ENCODE results near the genes CTTNBP2NL and WNT2B.

DNA sequence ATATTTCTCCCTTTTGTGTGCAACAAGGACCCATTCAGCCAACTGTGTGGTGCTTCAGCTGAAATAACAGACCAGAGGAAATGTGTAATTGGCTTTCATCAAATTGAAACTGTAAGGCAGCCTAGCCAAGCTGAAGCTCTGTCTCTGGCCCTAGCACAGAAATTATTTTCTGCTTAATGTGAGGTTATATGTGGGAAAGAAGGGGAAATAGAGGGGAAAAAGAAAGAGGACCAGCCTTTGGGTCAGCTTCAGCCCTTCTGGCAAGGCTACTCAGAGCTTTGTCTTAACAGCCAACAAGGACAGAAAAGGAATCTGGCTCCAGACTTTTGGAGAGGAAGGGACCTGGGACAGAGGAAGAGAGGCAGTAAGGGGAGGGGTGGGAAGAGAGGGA lies 7.4 kb upstream of the CTTNBP2NL start:
- PRO-cap: no peak
- RAMPAGE, long total RNA: no peak

- PRO-cap: bidirectional peak, plus-strand start at chr1:112396214, minus-strand start at chr1:112396021
- RAMPAGE, long total RNA: start-site peak on the plus strand at chr1:112396200-112396257, 21 and 6 reads in 2 replicates
These were observed at the start of gene CTTNBP2NL for GRCh38 chr1:112395757-112396757. TSS of gene CTTNBP2NL (plus strand) at chr1:112396214.

DNA sequence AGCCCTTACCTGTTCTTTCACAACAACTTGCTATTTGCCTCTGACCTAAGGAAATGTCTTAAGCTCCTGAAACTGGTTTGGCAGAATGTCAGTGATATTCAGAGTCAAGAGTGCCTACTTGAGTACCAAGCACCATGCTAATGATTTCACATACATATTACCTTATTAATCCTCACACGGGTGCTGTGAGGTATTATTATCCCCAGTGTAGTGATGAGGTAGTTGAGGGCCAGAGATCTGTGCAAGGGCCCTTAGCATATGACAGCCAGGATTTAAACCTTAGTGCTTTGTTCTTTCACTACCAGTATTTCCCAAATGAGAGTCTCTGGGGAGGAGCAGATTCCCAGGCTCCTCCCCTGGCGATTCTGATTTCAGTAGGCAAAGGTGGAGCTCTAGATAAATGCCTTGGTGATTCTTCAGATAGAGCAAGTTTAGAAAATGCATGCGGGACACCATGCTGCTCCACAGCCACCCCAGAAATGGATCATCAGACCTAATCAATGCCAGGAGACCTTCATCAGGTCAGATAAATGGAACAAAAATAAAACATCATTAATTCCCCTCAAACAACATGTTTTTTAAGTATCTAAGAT lies 47.4 kb upstream of the WNT2B start:
- PRO-cap: no peak
- RAMPAGE, long total RNA: no peak

DNA sequence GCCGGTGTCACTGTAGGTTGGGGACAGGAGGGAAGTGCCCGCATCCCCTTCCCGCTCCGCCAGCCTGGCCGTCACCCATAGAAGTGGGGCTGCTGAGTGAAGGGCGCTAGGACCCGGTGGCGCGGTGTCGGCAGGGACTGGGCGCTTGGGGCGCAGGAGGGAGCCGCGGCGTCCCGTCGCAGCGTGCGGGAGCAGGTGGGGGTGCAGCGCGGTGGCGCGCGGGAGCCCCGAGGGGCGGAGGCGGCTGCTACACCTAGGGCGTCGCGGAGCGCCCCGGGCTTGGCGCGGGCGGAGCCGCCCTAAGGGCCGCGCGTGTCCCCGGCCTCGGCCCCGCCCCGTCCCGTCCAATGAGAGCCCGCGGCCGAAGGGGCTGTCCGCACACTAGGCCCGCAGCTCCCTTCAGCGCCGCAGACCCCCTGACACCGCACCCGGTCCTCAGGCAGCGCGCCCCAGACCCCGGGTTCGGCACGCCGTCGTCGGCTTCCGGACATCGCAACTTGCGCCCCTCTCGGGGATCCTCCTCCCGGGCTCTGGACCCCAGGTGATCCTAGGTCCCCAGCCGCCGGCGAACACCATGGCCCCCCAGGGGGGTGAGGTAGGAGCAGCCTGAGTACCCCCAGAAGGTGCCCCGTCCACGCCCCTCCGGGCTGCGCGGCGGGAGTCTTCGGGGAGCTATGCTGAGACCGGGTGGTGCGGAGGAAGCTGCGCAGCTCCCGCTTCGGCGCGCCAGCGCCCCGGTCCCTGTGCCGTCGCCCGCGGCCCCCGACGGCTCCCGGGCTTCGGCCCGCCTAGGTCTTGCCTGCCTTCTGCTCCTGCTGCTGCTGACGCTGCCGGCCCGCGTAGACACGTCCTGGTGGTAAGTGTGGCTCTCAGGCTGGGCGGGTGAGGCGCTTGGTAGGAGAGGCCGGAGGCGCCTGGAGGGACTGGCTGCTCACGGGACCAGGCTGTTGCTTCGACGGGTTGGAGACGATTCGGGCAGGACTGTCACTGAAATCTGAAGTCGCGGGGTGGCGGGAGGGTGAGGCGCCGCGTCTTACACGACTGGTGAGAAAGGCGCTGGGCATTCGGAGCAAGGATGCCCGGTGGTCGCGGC lies at the start of gene WNT2B:
Gene WNT2B (plus strand): TSS at position 377 of the 1,093 bp plus-strand sequence.
- PRO-cap: bidirectional peak, plus-strand start at position 133 of the sequence, minus-strand start at position 85 of the sequence
- RAMPAGE, long total RNA: no peak

DNA sequence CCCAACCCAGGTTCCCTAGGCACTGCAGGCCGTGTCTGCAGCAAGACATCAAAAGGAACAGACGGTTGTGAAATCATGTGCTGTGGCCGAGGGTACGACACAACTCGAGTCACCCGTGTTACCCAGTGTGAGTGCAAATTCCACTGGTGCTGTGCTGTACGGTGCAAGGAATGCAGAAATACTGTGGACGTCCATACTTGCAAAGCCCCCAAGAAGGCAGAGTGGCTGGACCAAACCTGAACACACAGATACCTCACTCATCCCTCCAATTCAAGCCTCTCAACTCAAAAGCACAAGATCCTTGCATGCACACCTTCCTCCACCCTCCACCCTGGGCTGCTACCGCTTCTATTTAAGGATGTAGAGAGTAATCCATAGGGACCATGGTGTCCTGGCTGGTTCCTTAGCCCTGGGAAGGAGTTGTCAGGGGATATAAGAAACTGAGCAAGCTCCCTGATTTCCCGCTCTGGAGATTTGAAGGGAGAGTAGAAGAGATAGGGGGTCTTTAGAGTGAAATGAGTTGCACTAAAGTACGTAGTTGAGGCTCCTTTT lies 11.6 kb downstream of the WNT2B start:
- PRO-cap: no peak
- RAMPAGE, long total RNA: no peak

DNA sequence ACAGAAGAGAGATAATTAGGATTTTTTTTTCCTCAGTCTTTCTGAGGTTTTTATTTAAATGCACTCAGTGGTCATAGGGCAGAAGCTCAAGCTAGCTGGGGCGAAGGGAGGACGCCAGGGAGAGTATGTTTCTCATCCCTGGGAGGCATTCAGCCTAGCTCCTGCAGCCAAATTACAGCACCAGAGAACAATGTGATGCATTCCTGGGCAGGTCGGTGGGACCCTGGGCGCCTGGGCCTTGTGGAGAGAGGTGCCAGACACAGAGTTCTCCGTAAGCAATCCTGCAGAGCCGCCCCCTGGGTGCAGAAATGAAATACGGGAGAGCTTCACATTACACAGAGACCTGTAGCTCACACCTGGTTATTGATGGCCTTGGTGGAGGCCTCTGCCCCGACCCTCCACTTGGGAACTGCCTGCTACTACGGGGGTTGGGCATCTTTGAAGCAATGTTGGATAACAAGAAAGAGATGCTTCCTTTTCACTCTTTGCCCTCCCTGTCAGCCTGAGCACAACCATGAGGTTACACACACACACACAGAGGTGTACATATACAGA lies 15.5 kb downstream of the WNT2B start:
- PRO-cap: no peak
- RAMPAGE, long total RNA: no peak

DNA sequence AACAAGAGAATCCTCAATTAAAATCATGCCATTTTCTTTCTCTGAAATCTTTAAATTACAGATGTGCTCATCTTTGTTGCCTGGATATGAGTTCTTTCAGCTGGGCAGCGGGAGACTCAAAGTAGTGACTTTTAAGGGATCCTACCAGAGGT lies 640 bp downstream of the ST7L start:
- PRO-cap: no peak
- RAMPAGE, long total RNA: no peak

- PRO-cap: no peak
- RAMPAGE, long total RNA: no peak
These were observed 5.4 kb downstream of the CAPZA1 start for GRCh38 chr1:112624650-112625781.

- PRO-cap: no peak
- RAMPAGE, long total RNA: no peak
These were observed 1.0 kb downstream of the RHOC start for GRCh38 chr1:112705757-112706451.

DNA sequence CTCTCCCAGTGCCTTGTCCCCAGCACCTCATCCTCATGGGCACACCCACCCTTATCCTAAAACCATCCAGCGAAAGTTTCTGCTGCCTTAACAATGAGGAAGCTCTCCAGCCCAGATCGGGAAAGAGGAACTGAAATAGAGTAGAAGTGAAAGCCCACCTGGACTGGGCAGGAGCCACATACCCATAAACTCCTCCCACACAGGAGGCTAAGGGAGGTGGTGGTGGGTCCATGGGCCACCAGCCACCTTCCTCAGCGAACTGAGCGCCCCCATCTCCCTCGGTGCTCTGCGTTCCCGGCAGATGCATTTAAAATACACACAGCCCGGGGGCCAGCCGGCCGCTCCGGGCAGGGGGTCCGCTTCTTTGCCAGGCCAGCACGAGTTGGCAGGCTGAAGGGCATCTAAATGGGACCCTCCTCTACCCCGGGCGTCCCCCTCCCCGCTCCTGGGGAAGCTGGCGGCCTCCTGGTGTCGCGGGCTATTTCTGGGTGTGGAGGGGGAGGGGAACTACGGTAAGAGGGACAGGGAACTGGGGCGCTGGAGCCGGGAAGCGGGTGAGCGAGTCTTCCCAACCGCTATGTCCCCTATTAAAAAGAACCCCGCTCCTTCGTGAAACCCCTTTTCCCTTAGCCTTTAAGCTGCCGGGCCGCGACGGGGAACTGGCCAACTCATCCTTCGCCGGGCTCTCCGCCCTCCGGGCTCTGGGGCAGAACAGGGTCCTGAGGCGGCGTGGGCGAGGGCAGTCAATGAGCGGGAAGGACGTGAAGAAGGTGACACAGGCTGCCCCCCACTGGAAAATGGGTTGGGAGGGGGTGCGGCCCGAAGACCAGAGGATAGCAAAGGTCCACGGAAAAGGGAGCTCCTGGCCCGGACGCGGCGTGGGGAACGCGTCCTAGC lies 875 bp downstream of the PPM1J start:
- PRO-cap: no peak
- RAMPAGE, long total RNA: no peak

DNA sequence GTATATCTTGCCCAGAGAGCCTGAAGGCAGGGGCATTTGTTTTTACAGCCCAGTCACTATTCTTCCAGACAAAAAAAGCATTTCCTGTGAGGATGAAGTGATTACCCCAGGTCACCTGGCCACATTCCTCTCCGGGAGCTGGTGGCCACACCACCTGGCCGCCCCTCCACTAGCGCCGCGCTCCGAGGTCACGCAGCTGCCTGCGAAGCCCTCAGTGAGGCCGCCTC lies 106.7 kb downstream of the SLC16A1 start:
- PRO-cap: no peak
- RAMPAGE, long total RNA: no peak

- PRO-cap: no peak
- RAMPAGE, long total RNA: no peak
These were observed 103.8 kb downstream of the SLC16A1 start for GRCh38 chr1:112852149-112852669.

- PRO-cap: bidirectional peak, plus-strand start at chr1:113389951, minus-strand start at chr1:113390003; bidirectional peak, plus-strand start at chr1:113390515, minus-strand start at chr1:113390201
- RAMPAGE, long total RNA: no peak
These were observed 422 bp upstream of the MAGI3 start for GRCh38 chr1:113389824-113390361.

- PRO-cap: no peak
- RAMPAGE, long total RNA: no peak
These were observed 14.1 kb downstream of the MAGI3 start for GRCh38 chr1:113404387-113404806.

GRCh38 chr1:113457710-113458248 lies 67.5 kb downstream of the MAGI3 start:
- PRO-cap: no peak
- RAMPAGE, long total RNA: no peak

- PRO-cap: no peak
- RAMPAGE, long total RNA: no peak
These were observed 174.2 kb downstream of the PHTF1 start for GRCh38 chr1:113585020-113585607.

GRCh38 chr1:113719426-113719971 lies 39.8 kb downstream of the PHTF1 start:
- PRO-cap: no peak
- RAMPAGE, long total RNA: no peak

DNA sequence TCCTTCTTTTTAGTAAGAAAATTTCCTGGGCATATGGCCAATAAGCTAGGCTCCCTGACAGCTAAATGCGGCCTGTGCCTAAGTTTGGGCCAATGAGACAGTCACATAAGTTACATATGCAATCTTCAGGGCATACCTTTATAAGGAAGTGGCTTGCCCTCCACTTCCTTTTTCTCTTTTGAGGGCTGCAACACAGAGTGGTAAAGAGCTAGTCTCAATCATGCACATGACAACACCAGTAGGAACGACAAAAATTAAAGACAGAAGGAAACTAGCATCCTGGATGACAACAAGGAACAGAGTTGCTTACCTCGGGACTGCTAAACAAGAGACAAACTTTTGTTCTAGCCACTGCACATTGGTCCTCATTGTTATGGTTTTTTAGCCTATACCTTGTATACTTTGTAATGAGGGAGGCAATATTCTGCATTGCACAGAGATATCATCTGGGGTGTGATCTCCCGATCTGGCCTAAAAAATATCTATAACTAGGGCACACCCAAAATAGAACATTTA lies 24.3 kb upstream of the PHTF1 start:
- PRO-cap: unidirectional peak, plus-strand start at position 169 of the sequence
- RAMPAGE, long total RNA: no peak

DNA sequence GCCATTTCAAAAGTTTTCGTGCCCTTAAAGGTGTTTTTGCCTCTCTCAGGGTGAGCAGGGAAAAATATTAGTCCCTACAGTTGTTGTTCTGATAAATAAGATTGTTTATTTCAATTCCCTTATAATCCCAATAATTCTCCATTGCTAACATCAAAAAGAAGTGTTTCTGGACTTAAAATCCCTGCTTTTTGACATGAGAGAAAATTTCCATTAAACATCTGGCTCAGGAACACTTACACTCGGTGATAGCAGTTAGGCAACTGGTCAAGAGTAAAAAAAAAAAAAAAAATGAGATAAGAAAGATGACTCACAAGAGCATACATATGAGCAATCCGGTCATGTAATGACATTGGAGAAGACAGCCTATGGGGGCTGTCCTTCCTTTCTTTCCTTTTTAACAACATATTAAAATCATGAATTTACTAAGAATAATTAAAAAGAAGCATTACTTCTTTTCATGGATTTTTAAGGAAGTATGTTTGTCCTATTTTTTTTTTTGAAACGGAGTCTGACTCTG lies 7.6 kb downstream of the RSBN1 start:
- PRO-cap: no peak
- RAMPAGE, long total RNA: no peak

DNA sequence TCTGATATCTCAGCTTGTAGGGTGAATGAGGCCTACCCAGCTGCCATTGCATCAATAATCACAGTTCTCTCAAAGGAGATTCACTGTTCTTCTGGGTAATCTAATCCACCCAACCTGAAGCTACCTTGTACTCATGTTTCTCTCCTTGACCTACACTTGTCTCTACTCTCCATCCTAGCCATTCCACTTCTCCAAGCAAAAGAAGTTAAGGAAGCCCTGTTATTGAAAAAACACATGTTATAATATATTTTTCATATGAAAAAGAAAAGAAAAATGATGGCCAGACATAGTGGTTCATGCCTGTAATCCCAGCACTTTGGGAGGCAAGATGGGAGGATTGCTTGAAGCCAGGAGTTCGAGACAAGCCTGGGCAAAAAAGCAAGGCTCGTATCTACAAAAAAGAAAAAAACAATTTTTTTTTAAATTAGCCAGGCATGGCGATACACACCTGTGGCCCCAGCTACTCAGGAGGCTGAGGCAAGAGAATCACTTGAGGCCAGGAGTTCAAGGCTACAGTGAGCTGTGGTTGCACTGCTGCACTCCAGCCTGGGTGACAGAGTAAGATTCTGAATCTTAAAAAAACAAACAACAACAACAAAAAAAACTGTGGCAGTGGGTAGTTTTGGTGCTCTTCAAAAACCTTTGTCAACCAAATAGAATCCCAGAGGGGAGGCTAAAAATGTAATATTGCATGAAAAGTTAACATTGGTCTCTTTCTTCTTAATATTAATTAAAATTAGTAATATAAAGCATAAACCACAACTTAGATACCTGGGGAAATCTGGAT lies 16.7 kb downstream of the BCL2L15 start:
- PRO-cap: bidirectional peak, plus-strand start at position 489 of the sequence, minus-strand start at position 380 of the sequence
- RAMPAGE, long total RNA: no peak

All from OCI-LY7 (cell line).